ENCODE measurements around a stretch of chr2.

DNA sequence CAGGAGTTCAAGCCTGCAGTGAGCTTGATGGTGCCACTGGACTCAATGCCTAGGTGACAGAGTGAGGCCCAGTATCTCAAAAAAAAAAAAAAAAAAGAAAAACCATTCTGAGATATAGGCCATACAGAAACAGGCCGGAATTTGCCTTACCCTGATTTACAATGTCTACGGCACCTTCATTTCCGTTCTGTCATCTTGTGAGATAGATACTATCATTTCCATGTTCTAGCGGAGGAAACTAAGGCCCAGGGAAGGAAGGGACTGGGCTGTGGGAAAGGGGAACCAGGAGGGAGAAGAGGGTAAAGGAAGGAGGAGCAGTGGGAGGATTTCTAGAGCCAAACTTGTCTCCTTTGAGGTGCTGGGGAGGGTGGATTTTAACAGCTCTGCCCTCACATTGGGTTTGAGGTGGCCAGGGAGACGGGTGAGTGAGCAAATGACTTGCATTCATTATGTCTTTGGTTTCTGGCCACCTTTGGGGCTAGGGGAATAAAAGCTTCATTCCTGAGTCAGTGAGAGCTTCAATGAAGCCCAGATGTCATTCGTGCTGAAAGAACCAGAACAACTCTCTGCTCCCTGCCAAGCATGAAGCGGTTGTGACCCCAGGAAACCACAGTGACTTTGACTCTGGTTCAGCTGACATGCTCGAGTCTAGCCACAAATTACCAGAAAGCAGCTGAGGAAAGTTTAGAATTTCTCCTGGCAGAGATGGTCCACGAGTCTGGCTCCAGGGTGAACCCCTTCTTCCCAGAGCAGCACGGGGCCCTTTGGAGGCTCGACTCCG, 3.7 kb downstream of the ACTG2 start:
- RRBS = no CpG with 5 or more reads among the region's 12 CpGs

- RRBS = 74% methylated on average over 2 of the region's 15 CpGs
These were observed 726 bp upstream of the DGUOK start for GRCh38 chr2:73925755-73926553.

GRCh38 chr2:73951922-73952821, 25.5 kb downstream of the DGUOK start:
- RRBS = no CpG with 5 or more reads among the region's 8 CpGs

DNA sequence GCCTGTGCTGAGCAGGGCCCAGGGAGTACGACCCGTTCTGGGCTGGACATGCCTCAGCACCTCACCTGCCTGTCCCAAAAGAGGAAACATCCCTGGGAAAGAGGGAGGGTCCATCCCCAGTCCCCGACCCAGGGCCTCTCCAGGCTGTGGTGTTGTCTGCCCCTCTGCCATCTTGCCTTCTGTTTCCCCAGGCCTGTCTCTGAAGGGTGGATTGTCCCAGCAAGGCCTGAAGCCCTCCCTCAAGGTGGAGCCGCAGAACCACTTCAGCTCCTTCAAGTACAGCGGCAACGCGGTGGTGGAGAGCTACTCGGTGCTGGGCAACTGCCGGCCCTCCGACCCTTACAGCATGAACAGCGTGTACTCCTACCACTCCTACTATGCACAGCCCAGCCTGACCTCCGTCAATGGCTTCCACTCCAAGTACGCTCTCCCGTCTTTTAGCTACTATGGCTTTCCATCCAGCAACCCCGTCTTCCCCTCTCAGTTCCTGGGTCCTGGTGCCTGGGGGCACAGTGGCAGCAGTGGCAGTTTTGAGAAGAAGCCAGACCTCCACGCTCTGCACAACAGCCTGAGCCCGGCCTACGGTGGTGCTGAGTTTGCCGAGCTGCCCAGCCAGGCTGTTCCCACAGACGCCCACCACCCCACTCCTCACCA, 47.4 kb downstream of the BOLA3 start:
- RRBS = no CpG with 5 or more reads among the region's 20 CpGs

- RRBS = 4% methylated on average over 32 of the region's 63 CpGs
These were observed 27.5 kb downstream of the BOLA3 start for GRCh38 chr2:74119777-74121053.

GRCh38 chr2:74155514-74156253, 8.0 kb upstream of the BOLA3 start:
- RRBS = no CpG with 5 or more reads among the region's 3 CpGs

GRCh38 chr2:74221366-74222575, 23.4 kb downstream of the MTHFD2 start:
- RRBS = no CpG with 5 or more reads among the region's 15 CpGs

DNA sequence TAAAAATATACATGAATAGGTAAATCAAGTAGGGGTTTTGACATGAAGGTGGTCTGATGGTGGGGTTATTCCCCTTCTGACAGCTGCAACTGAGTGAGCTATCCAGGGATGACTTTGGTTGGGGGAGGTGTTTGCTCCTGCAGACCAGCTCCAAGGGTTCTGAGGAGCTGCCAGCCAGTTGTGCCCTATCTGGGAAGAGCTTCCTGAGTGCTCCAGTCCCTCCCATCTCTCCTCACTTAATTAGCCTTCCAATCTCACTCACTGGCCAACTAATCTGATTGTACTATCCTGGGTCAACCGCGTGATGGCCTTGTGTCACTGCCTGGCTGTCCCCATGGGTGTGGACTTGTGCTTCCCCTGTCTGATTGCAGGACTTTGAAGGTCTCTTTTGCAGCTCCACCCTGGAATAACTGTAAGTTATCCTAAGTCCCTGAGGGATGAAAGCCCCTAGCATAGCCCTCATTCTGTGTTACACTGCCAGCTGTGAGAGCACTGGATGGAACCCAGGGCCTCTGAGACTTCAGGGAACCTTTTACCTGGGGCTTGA, 65.1 kb downstream of the SLC4A5 start:
- RRBS = no CpG with 5 or more reads among the region's 2 CpGs

- RRBS = no CpG with 5 or more reads among the region's 3 CpGs
These were observed 8.5 kb downstream of the SLC4A5 start for GRCh38 chr2:74334749-74335056.

- RRBS = no CpG with 5 or more reads among the region's 5 CpGs
These were observed 6.9 kb downstream of the DCTN1 start for GRCh38 chr2:74373033-74373720.

GRCh38 chr2:74374282-74375048, 5.6 kb downstream of the DCTN1 start:
- RRBS = 59% methylated on average over 9 of the region's 24 CpGs

DNA sequence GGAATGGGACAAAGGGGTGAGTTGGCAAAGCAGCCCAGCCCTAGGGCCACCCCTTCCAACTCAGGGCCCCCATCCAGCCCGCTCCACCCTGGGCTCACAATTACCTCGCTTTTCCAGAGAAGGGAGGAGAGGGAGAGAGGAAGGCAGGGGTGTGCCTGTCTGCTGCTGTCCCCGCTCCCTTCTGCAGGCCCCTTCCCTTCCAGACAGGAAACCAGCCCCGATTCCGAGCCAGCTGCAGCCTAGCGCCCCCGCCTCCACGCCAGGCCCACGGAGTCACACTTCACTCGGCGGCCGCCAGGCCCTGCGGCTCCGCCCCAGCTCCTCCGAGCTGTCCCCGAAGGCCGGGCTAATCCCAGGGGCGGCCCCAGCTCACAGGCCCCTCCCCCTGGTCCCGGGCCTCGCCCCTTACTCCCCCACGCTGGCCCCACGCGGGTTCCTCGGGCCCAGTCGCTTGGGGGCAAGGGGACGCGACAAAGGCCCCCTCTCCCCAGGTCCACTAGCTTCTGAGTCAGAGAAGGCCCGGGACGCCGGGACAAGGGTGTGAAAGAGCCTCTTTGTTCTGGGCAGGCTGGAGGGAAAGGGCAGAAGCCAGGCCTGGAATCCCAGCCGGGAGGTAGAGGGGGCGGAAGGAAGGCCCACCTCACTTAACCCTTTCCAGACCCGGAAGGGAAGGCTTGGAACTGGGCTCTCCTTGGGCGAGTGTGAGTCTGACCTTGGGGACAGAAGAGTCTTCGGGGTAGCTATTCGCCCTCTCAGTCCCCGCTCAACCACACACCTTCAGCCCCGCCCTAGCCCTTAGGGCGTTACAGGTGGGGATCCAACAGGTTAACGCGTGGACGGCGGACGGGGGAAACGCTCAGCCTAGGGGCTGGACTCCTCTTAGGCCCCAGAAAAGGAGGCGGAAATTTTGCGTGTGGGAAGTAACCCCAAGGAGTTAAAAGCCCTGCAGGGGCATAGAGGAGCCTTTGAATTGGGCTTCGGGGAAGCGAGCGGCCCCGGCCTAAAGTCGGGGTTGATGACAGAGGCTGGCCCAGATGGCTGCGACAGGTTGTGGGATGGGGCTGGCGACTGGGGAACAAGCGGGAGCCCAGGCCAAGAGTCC, 1.1 kb downstream of the RTKN start:
- RRBS = 5% methylated on average over 7 of the region's 55 CpGs

DNA sequence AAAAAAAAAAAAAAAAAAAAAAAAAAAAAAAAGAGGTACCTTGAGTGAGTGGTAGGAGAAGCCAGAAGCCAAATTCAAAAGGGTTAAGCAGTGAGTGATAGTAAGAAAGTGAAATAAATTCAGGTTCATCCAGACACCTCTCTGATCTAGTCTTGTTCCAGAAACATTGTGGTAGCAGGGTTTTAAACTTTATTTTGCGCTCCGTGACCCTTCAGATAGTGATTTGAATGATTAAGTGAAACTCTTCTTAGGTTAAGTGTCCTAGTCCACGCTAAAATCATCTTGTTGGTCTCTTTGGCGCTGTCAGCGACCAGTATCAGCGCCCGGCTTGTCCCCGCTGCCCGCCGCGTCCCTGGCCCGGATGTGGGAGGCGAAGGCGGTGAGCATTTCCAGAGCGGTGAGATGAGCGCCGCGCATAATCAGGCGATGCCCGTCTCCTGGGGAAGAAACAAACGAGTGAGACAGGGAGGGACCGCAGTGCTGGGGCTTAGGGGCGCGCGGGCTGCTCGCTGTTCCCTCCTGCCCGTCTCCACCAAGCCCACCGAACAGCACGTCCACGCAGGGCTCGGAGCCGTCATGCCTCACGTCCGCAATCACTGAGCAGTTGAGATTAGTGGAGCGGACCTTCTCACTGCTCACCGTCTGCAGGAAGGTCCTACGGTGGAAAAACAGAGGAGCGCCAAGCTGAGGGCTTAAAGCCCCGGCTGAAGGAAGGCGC, 505 bp downstream of the MRPL53 start:
- RRBS = no CpG with 5 or more reads among the region's 40 CpGs

DNA sequence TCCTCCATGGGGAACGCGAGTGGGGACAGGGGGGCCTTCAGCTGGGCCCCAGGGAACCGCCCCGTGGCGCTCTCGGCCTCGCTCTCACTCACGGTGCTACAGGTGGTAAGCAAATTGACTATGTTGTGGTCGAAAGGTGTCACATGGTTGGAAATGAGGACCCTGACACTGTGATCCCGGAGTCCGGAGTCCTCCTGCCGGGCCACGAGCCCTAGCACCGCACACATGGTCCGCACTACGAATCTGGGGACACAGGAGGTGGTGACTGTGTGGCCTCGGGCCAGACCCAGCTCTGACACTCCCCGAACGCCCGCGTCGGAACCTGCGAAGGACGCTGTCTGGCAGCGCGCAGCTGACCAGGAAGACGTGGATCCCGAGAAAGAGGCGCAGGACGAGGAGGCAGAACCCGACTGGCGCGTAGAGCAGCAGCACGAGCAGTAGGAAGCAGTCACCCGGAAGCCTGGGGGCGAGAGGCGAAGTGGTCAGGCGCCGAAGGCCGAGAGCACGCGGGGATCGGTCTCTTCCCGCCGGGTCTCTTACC, 396 bp downstream of the AUP1 start:
- RRBS = 2% methylated on average over 10 of the region's 45 CpGs

DNA sequence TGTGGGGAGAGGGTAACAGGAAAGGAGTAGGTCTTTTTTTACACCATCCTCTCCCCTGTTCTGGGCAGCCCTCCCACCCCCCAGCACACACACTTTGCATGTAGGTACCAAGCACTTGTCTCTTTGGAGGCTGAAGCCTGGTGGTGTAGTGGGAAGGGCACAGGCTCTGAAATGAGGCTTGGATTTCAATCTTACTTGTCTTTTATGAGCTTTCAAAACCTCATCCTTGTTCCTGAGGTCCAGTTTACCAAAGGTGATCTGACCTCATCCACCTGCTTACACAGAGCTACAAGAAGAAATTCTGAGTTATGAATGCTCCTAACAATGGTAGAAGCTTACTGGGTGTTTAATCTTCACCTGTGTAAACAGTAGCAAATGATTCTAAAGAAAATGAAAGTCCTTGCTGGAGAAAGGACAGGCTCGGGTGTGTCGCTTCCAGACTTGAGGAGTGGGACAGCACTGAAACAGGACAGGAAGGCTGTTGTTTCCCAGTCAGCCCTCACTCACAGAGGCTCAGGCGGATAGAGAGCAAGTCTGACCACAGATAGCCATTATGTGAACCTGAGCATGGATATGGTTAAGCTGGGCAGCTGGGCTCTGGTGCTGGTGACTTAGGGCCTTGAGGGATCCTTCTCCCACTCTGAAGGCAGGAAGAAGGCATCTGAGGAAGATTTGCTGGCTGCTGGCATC, 3.7 kb downstream of the DOK1 start:
- RRBS = no CpG with 5 or more reads among the region's 3 CpGs

DNA sequence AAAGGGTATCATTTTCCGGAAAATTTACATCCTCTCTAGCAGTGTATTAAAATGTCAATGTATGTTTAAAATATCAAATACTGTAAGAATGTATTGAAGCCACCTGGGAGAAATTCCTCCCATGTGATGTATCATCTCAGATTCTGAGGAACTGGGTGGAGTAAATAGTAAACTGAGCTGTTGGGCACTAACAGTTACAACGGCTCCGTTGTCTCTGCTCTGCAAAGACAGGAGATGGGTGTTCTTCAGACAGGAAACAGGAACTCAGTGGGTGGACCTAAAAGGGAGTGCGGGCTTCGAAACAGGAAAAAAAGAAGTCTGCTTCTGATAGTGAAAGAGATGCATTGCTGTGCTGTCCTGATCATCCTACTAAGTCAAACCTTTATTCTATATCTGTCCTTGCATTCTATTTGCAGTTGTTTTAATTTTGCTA, 19.3 kb downstream of the DOK1 start:
- RRBS = no CpG with 5 or more reads among the region's 5 CpGs

DNA sequence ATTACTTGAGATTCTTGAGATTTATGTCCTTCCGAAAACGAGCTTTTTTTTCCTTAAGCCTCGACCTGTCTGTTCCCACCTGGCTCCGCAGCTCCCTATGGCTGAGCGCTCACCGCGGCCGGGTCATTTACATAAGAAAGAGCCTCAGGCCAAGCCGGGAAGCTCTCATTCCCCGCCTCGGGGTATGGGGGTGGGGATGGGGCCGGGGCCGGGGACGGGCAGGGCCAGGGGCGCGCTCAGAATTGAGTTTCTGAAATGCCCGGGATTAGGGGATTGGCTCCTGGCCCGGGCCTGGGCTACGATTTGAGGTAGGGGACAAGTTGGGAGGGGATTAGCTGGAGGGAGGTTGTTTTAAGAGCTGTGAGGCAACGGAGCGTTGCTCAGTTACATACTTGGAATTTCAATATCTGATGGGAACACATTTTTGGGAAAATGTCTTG, 1.5 kb downstream of the HK2 start:
- RRBS = 4% methylated on average over 9 of the region's 21 CpGs

DNA sequence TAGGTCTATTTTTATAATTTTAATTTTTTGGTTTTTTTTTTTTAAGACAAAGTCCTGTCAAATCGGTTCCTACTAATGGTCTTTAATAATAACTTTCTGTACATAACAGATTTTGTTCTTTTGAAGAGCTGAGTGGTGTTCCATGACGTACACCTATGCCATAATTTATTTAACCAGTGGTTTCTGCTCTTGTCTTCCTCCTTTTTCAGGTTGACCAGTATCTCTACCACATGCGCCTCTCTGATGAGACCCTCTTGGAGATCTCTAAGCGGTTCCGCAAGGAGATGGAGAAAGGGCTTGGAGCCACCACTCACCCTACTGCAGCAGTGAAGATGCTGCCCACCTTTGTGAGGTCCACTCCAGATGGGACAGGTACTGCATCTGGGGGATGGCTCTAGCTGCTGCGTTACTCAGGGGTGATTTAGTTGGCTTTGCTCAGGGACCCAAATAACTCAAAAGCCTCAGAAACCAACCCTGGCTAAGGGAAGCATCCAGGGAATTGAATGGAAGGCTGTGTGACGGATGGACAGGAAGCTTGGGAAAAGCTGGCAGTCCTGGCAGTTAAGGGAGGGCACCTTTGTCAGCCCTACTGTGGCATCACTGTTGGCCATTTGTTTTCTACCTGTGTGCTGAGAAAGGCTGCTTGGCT, 20.3 kb downstream of the HK2 start:
- RRBS = no CpG with 5 or more reads among the region's 7 CpGs

GRCh38 chr2:74865248-74865643, 31.3 kb downstream of the HK2 start:
- RRBS = no CpG with 5 or more reads among the region's 9 CpGs

GRCh38 chr2:74881914-74882451, 48.1 kb downstream of the HK2 start:
- RRBS = no CpG with 5 or more reads among the region's 8 CpGs

All from AG08470 (cell line).